BE2C (cell line): ENCODE data around the genes DDI2 and SPEN.

DNA sequence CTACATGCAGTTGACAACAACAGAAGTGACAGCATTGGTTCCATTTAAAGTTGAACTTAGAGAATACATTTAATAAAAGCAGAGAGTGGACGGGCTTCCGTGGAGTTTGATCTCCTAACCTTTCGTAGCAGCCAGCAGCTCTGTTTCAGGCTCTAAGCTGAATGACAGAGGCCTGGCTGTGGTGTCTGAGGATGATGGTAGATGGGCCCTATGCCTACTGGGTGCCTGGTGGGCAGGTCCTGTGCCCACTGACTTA is 54.5 kb downstream of the PRDM2 start:
- RRBS = no CpG with 5 or more reads among the region's 3 CpGs

DNA sequence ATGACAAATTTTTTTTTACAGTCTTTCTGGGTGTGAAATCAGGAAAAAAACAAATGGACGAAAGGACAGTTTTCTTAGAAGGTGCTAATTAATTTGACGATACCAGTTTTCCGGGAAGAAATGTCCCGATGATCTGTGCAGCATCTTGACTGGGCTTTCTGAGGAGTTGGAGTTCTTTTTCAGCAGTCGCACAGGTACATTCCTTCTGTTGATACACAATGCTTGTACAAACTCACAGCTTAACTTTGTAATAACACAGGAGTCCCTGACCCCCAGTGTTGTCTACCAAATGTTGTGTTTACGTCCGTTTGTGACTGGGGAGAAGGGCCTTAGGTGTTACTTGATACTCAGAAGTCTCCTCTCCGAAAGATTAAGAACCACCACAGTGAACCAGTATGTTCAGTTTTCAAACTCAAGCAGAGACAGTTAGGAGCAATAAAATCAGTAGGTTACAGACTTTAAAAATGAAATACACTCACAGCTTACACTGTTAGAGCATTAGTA is 61.4 kb downstream of the PRDM2 start:
- RRBS = no CpG with 5 or more reads among the region's 8 CpGs

DNA sequence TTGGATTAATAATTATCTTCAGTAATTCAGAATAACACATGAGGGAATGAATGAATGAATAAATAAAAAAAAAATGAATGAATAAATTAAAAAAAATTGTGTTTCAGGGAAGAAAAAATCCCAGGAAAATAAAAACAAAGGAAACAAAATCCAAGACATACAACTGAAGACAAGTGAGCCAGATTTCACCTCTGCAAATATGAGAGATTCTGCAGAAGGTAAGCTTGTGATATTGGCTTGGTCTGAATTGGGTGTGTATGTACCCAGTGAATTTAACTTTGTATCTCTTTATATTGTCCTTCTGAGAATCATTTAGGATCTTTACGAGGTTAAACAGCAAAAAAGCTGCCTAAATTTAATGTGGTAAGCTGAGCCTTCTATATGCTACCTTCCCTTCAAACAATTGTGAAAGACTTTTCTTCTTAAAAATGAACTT is 73.0 kb downstream of the PRDM2 start:
- RRBS = no CpG with 5 or more reads among the region's 1 CpG

DNA sequence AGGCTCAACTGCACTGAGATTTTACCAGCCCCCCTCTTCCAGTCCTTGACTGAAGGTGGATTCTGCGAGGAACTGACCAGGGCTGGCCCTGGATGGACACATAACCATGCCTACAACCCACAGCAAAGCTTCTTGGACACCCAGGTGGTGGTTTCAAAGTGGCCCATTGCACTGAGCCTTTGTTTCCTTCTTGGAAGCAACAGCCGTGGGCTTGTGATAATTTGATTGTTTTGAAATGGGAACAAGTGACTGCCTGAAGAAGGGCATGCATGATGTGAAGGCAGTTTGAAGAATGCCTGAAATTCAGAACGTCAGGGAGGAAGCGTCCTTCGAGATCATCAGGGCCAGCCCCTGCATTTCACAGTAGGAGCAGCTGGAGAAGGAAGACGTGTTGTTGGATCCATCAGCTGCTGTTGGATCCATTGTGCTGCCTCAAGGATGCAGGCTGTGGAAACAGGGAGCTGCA is 74.8 kb downstream of the KAZN start:
- RRBS = no CpG with 5 or more reads among the region's 6 CpGs

DNA sequence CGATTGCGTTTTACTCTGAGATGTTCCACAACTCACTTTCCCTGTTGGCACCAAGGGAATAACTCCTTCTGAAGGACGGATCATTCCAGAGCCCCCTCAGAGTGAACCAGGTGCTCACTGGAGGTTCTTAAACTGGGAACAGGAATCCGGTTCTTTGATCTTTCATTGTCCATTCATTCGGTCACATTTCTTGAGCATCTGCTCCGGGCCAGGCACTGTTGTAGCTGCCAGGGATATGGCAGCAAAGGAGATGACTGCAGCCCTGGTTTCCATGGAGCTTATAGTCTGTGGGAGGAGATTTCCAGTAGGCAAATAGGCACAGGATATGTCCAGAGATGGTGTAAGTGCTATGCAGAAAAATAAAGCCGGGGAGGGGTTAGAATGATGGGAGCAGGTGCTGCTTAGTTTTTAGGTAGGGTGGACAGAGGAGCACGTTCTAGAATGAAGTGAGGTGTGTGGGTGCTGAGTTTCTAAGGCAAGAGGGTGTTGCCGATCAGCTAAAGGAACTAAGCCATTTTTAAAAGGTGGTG is 226.4 kb upstream of the TMEM51 start:
- RRBS = 55% methylated on average over 2 of the region's 9 CpGs

GRCh38 chr1:15090298-15091047 is 63.1 kb upstream of the TMEM51 start:
- RRBS = no CpG with 5 or more reads among the region's 17 CpGs

- RRBS = no CpG with 5 or more reads among the region's 9 CpGs
Measured at GRCh38 chr1:15189756-15190535, 36.4 kb downstream of the TMEM51 start.

- RRBS = no CpG with 5 or more reads among the region's 2 CpGs
Measured at GRCh38 chr1:15207961-15208242, 39.1 kb upstream of the FHAD1 start.

DNA sequence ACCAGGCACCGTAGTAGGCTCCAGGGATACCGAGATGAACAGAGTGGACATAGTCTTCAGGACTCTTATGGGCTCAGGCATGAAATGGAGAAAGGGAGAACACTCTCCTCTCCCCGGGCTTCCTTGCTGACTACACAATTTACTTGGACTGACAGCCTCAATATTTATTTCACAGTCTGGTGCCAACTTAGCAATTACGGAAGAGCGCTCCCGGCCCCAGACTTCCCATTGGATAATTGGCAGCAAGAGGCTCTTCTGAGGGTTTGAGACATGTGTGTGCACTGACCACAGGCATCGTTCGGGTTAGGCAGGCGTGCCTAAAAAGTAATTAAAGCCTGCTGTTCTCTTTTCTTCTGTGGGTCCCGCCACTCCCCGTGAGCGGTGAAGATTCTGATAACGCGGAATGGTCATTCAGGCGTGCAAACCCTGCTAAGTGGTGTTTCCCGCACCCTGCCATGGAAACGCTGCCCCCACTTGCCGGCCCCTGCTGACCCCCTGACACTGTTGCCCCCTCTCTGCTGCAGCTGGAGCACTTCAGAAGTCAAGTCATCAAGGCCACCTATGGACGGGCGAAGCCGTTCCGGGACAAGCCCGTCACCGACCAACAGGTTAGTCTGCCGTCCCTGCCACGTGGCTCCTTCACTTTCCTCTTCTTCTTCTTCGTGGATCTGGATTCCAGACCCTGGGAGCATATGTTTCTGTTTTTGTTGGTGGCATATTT is 79.7 kb downstream of the FHAD1 start:
- RRBS = 24% methylated on average over 9 of the region's 27 CpGs

GRCh38 chr1:15352422-15353008 is 57.2 kb upstream of the EFHD2 start:
- RRBS = no CpG with 5 or more reads among the region's 10 CpGs

DNA sequence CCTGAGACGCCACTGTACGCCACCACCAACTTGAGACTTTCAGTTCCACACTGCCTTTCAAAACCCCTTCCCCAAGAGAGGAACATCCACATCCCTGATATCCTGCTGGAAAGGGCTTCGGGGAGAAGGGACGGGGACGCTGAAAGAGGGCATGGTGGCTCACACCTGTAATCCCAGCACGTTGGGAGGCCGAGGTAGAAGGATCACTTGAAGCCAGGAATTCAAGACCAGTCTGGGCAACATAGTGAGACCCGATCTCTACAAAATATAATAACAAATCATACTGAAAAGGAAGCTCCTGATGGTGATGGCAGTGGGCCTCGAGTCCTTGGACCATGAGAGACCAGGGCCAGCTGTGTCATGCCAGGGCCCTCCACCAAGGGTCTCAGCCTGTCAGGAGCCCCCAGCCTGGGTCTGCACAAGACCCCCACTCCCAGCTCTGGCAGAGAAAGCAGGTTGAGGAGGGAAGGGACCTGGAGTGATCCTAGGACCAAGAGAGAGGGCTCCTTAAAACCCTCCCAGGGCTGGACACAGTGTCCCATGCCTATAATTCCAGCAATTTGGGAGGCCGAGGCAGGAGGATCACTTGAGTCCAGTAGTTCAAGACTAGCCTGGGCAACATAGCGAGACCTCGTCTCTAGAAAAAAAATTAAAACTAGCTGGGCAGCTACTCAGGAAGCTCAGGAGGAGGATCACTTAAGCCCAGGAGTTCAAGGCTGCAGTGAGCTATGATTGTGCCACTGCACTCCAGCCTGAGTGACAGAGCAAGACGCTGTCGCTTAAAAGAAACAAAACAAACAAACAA is 6.6 kb upstream of the CTRC start:
- RRBS = no CpG with 5 or more reads among the region's 14 CpGs

GRCh38 chr1:15442282-15442728 is 4.1 kb downstream of the CTRC start:
- RRBS = no CpG with 5 or more reads among the region's 10 CpGs

- RRBS = no CpG with 5 or more reads among the region's 10 CpGs
Measured at GRCh38 chr1:15493804-15494386, 18.0 kb downstream of the CELA2B start.

DNA sequence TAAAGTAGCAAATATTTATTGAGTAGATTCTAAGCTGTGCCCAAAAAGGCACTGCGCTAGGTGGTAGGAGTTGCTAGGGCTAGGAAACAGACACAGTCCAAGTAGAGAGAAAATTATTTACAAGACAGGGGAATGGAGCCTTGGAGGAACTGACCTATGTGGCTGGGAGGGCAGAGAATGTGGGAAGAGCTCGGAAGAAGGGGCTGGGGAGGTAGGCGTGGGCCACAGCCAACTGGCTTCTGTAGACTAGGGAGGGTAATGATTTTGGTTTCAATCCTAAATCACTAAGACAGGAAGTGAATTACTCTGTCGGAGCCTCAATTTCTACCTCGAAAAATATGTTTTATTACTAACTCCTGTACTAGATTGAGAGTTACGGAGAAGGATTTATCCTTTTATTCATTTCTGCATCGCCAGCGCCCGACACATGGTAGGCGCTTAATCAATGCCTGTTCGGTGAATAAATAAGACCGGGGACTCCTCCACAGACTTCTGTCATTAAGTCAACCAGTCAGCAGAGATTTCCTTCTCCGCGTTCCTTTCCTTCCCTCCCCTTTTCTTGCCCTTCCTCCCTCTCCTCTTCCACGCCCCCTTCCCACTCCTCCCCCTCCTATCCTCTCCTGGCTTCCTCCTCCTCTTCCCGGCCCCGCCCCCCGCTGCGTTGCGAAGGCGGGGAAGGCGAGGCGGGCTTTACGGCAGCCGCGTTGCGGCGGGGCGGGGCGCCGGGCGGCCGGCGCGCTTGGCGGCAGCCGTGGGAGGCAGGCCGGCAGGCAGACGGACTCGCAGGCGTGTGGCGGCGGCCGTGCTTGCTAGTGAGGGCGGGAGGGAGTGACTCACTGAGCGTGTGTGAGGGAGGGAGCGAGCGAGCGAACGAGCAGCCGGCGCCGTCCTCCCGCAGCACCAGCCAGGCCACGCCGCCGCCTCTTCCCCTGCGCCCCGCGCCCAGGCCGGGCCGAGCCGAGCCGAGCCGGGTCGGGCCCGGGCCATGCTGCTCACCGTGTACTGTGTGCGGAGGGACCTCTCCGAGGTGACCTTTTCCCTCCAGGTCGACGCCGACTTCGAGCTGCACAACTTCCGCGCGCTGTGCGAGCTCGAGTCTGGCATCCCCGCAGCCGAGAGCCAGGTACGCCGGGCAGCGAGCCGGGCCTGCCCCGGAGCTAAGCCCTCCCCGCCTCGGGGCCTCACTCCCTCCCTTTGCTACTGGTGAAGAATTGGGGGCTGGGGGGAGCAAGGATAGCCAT is at the start of gene DDI2:
DDI2 (plus strand) TSS at position 773 of the 1,241 bp plus-strand sequence.
- RRBS = 3% methylated on average over 28 of the region's 88 CpGs

DNA sequence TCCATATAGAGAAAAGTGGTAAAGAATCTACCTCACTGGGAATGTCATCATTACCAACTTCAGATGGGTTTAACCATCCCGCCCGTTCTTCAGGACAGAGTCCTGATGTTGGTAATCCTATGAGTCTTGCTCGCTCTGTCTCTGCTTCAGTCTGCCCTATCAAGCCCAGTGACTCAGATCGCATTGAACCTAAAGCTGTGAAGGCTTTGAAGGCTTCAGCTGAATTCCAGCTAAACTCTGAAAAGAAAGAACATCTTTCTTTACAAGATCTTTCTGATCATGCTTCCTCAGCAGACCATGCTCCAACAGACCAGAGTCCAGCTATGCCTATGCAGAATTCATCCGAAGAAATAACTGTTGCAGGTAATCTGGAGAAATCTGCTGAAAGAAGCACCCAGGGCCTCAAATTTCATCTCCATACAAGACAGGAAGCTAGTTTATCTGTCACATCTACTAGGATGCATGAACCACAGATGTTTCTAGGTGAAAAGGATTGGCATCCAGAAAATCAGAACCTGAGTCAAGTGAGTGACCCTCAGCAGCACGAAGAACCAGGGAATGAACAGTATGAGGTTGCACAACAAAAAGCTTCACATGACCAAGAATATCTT is 420 bp downstream of the RSC1A1 start:
- RRBS = no CpG with 5 or more reads among the region's 6 CpGs

GRCh38 chr1:15665931-15666963 is 6.7 kb downstream of the RSC1A1 start:
- RRBS = no CpG with 5 or more reads among the region's 3 CpGs

DNA sequence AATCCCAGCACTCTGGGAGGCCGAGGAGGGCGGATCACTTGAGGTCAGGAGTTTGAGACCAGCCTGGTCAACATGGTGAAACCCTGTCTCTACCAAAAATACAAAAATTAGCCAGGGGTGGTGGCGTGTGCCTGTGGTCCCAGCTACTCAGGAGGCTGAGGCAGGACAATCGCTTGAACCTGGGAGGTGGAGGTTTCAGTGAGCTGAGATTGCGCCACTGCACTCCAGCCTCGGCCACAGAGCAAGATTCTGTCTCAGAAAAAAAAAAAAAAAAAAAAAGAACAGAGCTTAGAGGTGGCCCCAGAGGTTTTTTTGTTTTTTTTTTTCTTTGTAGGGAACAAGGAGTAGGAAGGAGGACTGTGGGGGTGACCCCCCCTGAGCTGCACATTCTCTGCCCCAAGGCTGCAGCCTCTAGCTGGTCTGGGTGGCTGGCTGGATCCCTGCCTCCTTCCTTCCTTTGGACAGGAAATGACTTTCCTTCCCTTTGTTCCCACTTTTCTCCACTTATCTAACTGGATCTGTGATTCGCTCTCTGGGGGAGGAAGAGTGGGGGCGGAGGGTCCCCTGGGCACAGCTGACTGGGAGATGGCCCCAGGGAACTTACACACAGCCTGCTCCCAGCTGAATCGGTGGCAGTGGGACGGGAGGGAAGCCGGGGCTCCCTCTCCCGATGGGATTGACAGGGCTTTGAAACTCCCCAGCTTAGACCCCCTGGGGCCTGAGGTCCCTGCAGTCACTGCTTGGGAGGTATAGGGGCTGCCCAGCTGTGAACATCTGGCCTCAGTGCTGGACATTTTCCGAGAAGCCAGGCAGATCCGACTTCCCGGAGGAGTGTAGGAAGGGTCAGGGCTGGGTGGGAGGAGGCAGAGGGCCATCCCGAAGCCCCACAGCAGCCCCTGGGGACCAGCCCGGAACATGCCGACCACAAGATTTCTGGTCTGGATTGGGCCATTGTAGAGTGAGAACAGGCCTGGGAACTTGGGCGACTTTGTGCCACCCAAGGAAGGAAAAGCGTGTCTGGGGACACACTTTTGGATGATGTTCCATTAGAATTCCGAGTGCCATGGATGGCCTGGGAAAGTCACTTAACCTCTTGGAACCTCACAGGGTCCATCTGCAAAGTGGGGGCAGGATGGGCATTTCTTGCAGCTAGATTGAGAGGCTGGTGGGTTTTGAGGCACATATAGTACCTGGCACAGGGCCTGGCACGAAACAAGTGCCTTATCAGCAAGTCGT is 2.1 kb downstream of the FBLIM1 start:
- RRBS = 6% methylated on average over 3 of the region's 23 CpGs

DNA sequence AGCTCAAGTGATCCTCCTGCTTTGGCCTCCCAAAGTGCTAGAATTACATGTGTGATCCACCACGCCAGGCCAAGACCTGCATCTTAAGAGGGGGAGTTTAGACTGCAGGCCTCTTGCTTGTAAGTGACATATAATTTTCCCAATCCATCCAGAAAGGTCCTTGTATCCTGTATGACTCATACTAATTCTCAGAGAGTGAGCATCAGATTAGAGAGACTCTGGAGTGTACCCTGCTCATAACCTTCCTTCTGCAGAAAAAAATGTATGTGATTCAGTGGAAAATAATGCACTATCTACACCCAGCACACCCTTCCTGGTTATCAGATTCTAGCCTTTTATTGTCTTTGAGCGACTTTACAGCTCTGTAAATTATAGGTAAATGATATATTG is 12.4 kb downstream of the UQCRHL start:
- RRBS = no CpG with 5 or more reads among the region's 2 CpGs

DNA sequence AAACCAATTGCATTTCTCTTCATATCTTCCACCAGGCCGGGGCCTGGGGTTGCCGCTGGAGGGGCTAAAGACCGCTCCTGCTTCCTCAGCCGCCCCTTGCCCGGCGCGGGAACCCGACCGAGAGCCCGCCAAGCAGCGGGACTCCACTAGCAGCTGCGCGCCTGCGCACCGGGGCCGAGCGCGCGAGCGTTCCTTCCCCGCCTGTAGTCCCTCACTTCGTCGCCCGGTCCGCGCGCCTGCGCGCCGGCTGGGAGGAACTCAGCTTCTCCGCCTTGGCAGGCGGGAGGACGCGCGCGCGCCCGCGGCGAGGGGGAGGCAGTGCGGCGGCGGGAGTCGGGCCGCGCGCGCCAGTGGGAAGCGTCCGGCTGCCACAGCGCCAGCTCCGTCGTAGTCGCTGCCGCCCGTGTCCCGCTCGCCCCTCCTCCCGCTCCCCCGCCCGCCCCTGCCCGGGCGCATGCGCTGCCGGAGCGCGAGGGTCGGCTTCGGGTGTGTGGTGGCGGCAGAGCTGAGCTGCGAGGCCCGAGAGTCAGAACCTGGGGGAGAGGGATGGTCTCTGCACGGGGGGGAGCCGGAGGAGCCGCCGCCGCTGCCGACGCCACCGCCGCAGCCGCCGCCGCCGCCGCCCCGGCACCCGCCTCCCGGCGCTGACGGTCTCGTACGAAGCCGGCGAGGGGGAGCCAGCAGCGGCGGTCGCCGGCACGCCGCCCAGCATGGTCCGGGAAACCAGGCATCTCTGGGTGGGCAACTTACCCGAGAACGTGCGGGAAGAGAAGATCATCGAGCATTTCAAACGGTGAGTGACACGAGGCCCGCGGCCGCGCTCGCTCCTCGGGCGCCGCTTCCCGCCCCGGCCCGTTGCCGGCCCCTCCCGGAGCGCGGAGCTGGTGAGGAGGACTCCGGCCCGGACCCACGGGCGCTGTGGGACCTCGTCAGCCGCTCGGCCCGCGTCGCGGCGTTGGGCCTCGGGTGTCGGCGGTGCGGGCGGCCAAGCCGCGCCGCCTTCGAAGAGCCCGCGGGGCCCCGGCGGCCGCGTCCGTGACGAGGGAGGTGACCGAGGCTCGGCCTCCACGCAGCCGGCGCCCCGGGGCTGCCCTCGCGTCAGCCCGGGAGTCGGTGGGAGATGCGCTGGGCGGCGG is at the start of gene SPEN:
SPEN (plus strand) TSS at position 350 of the 1,136 bp plus-strand sequence.
- RRBS = 1% methylated on average over 64 of the region's 165 CpGs

- RRBS = no CpG with 5 or more reads among the region's 8 CpGs
Measured at GRCh38 chr1:15913789-15914604, 61.9 kb downstream of the ZBTB17 start.